Measurements from ENCODE around the gene ZNF574.

GRCh38 chr19:41563819-41564230, 12.1 kb upstream of the CEACAM21 start:
- PRO-cap = no peak

DNA sequence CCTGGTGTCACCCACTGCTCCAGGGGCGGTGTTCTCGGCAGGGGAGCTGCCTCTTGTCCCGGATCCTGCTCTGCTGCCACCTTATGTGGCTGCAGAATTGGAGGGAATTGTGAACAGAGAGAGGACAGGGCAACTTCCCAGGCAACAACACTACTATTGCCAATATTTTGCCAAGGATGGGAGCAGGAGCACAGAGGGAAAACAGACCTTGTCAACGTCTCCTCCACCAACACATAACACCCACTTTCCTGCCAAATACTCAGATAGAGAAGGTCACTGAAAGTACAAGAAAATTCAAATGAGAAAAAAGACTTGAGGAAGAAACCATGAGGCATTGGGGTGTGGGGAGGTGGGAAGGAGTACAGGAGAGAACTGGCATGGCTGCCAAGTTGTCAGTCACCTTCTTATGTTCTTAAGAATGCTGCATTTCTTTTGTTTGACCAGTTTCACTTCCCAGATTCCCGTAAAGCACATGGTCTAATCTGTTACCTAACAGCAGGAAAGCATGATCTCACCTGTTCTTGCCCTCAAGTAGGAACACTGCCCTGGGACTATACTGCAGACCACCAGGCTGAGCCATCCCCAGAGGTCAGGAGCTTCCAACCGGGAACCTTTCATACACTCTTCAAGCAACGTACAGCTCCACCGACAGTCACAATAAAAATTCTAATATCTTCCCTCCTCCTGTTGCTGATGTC, 4.7 kb upstream of the CEACAM6 start:
- PRO-cap = no peak

- PRO-cap = no peak
Observed at GRCh38 chr19:41774131-41775060, 19.1 kb downstream of the CEACAM6 start.

DNA sequence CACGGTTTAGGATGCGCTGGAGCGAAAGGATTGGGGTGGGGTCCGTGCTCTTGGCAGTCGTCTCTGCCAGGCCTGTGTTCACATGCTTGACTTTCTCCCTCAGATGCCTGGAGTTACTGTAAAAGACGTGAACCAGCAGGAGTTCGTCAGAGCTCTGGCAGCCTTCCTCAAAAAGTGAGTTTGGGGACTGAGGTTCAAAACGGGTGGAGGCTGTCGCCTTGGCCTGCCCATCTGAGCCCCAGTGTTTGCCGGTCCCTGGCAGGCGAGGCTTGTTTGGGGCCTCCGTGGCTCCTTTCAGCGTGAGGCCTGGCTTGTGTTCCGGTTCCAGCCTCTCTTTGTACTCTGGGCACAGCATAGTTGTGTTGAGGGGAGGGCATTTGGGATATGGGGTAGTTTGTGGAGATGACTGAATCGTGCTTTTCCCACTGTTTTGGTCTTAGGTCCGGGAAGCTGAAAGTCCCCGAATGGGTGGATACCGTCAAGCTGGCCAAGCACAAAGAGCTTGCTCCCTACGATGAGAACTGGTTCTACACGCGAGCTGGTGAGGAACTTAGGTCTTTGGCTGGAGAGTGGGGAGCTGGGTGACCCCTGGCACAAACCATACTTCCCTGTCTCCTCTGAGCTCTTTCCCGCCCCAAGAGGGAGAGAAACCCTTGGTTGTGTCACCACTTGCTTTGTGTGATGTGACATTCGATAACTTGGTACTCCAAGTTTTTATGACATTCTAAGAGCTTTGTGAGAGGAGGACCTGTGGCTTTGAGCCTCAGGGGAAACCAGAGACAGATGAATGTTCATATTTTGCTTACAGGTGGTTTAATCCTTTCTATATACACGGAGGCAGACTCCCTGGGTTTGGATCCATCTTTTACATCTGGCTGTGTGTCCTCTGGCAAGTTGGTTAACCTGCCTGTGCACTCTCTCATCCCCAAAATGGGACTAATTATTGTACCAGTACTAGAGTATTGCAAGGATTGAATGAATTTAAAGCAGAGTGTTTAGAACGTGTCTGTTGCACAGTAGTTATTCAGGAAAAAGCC, 935 bp downstream of the RPS19 start:
- PRO-cap = no peak

DNA sequence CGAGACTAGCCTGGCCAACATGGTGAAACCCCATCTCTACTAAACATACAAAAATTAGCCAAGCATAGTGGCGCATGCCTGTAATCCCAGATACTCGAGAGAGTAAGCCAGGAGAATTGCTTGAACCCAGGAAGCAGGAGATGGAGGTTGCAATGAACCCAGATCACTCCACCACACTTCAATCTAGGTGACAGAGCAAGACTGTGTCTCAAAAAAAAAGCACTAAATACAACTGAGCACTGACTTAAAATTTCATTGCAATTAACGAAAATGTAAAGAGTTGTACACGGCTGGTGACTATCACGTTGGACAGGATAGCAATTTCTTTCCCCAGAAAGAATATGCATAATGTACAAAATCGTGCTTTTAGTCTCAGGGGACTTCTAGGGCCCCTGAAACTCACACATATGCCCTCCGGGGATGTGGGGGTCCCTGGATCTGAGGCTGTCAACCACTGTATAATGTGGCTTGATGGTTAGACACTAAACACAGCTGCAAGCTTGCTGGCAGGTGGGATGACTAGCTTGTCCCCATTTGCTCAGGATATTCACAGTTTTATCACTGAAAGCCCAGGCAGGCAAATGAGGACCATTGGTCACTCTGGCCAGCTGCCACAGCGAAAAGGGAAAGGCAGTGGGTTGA, 17.3 kb downstream of the ARHGEF1 start:
- PRO-cap = no peak

DNA sequence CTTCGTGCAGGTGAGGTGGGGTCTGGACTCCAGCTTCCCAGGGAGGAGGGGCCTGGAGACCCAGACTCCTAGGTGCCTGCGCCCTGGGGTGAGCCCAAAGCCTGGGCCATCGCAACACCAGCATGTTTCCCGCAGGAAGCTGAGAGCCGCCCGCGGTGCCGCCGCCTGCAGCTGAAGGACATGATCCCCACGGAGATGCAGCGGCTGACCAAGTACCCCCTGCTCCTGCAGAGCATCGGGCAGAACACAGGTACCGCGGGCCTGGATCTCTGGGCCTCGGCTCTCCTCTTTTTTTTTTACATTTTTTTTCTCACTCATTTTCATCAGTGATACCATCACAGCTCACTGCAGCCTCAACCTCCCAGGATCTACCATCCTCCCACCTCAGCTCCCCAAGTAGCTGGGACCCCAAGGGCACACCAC, 19.7 kb downstream of the ARHGEF1 start:
- PRO-cap = no peak

DNA sequence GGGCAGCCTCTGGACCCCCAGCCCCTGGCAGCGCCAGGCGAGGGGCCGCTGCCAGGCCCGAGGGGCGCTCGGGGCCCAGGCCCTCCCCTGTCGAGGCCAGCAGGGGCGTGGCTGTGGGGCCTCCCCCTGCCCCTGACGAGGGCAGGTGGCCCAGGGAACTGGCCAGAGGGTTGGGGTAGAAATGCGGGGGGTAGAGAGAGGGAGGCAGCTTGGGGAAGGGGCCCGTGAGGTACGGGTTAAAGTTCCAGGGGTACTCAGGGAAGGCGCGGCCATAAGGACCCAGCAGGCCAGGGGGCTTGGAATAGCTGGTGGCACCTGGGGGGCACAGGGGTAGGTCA, 19.9 kb downstream of the ERFL start:
- PRO-cap = no peak

DNA sequence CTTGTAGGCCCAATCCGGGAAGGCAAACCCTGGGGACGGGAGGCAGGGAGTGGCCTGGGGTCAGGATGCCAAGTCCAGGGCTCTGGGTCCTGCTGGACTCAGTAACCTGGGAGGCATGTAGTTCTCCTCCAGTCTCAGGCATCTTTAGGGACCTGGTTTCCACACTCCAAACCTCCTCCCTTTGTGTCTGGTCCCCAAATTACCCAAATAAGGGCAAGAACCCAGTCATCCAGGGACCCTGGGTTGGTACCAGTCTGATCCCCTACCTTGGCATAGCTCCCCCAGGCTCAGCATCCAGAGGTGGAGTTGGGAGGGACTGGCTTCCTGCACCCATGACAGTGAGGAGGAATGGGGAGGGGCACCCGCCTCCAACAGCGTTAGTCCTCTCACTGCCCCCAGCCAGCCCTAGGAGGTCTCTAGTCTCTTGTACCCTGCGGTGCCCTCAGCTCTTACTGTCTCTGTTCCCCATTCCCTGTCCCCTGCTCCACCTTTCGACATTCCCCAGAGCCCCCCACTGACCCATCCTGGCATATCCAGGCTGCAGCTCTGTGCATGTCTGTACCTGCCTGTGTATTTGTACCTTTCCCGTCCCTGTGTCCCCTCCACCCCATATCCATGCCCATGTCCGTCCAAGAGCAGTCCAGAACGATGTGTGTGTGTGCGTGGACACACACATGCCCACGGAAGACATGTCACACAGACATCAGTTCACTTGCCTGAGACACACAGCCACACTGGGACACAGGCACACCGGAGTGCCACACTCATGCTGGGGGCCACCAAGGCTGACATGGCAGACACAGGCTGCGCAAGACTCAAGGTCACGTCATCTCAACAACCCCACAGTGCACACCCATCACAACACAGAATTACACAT, 17.9 kb downstream of the ERFL start:
- PRO-cap = no peak

DNA sequence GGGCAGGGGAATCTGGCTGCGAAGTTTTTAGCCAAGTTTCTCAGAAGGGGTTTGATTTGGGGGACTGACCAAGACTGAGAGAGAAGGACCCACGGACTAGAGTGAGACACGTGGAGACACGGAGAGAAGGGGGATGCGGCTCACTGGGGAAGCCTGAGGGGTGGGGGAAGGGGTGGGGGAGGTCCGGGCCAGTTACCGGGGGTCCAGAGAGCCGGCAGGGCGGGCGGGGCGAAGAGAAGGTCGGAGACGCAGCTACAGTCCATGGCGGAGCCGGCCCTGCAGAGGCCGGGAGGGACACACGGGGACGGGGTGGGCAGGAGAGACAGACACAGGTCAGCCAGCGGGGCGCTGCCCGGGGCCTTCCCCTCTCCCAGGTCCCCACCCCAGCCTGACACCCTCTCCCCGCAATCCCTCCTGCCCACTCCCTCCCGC, 15.6 kb downstream of the ERFL start:
- PRO-cap = no peak

GRCh38 chr19:41998434-41998952, 4.5 kb upstream of the ATP1A3 start:
- PRO-cap = unidirectional peak, plus-strand start at chr19:41998770

GRCh38 chr19:42075997-42076971, at the start of gene ZNF574:
Gene ZNF574 (plus strand): TSS chr19:42076166.
- PRO-cap = bidirectional peak, plus-strand start at chr19:42076166, minus-strand start at chr19:42075815; unidirectional peak, plus-strand start at chr19:42076271; unidirectional peak, minus-strand start at chr19:42076369

- PRO-cap = no peak
Observed at GRCh38 chr19:42079485-42080274, 3.7 kb downstream of the ZNF574 start.

DNA sequence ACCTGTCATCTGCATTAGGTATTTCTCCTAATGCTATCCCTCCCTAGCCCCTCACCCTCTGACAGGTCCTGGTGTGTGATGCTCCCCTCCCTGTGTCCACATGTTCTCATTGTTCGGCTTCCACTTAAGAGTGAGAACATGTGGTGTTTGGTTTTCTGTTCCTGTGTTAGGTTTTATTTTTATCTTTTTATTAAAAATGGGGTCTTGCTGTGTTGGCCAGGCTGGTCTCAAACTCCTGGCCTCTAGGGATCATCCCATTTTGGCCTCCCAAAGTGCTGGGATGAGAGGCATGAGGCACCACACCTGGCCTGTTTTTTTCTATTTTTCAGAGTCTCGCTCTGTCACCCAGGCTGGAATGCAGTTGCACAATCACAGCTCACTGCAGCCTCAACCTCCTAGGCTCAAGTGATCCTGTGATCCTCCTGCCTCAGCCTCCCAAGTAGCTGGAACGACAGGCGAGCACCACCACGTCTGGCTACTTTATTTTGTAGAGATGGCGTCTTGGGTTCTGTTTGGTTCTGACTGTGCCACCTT, 7.5 kb downstream of the ZNF574 start:
- PRO-cap = no peak

DNA sequence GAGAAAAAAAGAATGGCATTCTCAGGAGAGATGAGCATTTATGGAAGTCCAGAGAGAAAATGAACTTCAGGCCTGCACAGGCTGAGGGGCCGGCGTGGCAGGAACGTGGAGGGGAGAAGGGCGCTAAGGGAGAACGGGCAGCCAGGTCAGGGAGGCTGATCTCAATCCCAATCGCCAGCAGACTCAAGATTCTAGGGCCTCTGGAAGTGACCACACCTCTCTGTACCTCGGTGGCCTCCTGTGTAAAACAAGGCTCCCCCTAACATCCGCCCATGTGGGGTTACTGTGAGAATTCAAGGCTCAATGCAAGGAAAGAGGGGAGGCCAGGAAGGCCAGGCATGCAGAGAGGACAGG, 14.1 kb downstream of the DEDD2 start:
- PRO-cap = no peak

DNA sequence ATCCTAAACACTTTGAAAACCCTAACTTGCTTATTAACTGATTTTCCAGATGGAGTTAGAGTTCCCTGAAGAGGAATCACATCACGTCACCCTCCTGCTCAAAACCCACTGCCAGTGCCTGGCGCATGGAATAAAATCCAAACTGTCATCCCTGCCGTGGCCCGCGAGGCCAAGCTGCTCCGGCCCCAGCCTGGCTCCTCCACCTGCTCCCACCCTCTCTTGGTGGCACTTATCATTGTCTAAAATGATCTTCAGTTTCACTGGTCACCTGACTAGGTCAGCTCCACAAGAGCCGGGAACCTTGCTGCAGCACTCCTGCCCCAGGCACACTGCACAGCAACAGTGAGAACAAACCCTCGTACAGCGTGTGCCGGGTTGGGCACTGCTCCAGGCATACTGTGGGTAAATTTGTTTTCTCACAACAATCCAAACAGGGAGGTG, 9.0 kb downstream of the DEDD2 start:
- PRO-cap = no peak

DNA sequence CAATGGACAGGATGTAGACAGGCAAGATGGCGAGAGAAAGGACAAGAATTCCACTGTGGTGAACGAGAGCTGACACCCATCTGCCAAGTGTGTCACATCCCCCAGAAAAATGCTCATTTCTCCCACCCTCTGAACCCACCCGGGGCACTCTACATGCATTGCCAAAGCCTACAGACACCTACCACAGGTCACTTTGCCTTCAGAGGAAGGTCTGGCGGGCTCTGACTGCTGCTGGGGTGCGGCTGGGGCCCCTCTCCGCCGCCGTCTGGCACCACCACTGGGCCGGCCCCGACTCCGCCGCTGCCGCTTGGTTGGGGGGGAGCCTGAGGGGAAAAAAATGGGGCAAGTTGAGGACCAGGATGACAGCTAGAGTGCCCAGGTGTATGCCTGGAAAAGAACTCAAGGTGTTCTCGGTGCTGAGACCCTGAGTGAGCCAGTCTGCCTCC, 7.9 kb downstream of the DEDD2 start:
- PRO-cap = no peak

GRCh38 chr19:42252955-42253104, 2.1 kb downstream of the ERF start:
- PRO-cap = no peak

DNA sequence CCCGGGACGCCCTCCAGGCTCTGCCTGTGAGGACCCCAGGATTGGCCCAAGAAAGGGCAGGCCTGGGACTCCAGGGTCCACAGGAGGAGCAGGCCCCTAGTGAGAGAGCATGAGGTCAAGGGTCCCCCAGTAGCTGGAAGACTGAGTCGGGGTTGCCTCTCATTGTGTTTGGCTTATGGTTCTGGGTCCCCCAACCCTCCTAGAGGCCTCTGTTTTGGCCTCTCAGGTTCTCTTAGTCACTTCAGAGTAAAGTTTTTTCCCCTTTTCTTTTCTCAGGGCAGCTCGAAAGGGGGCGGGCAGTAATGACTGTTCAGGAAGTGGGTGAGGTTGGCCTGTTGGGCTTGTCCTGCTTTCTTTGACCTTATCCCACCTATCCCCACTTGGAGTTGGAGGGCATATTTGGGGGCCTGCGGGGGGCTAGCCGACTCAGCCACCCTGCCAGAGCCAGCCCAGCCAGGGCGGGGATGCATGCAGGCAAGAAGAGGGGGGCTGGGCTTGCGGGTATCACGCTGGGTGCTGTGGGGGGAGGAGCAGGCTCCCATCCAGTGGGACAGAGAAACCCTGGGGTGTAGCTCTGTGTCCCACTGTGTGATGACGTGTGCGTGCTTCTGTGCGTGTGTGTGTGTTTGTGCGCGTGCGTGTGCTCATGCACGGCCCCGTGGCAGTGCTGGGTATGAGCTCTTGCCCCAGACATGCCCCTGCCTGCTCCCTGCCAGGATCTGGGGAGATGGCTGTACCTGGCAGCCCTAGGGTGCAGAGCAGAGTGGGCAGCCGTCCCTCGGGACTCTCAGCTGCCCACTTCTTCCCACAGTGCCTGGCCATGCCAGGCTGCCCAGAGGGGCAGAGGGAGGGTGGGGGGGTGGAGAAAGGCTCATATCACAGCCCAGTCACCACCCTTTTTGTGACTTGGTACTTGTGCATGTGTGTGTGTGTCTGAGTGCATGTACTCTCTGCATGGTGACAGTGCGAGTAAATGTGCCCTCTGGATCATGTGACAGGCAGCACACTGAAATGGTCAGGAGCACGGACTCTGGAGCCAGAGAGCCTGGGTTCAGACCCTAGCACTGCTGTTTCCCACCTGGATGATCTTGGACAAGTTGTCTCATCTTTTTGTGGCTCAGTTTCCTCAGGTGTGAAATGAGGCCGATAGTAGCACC, 1.6 kb downstream of the CIC start:
- PRO-cap = no peak

- PRO-cap = no peak
Observed at GRCh38 chr19:42279084-42279760, 10.2 kb downstream of the CIC start.

GRCh38 chr19:42287028-42288024, 14.6 kb upstream of the PRR19 start:
- PRO-cap = no peak

All from left ventricle myocardium (tissue), 1 donor.